Cardiac atrium fibroblast (primary cell): ENCODE results near the gene RCOR1.

DNA sequence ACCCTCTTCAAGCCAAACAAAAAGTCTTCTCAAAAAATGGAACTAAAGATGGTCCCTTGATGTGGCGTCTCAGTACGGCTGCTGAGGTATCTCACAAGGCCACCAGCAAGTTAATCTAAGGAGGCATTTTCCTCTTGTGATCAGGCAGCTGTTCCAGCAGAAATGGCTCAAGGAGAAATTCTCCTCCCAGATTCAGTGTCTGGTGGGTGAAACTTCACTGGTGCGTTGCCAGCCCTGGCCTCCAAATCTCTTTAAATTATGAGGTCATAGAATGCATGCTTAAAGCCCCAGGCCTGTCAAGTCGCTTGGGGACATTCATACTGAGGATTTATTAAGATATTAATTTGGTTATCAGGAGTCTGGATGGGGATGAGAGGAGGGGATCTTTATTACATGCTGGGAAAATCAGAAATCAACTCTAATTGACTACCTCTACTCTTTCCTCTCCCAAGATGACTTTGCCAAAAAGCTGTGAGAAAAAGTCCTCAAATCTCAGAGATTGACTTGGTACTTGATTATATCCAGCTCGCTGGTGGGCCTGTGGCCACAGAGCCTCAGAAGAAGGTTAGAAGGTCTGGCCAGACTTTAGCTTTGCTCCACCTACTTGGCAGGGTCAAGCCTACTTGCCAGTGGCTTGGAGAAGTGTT is 73.0 kb downstream of the PPP2R5C start:
- RAMPAGE, long total RNA = no peak

GRCh38 chr14:101858749-101859256 is 97.3 kb downstream of the PPP2R5C start:
- RAMPAGE, long total RNA = no peak

DNA sequence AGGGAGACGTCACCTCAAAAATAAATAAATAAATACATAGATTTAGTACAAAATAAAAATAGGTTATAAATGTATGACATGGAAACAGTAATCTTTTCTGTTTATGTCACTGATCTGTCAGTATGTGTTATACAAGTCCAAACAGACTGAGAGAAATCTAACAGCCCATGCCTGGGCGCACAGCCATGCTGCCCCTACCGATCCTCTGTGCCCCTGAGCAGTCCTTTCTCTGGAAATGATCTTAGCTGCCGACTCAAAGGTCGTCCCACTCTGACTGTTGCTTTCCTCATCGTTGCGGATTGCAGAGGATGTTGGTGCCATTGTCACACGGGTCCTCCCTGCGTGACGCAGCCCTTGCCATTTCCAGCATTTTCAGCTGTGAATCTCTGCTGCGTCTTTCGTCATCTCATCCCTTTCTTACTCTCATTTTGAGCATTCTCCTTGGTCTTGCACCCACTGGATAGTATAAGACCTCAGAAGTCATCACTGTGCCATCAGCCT is 82.9 kb upstream of the DYNC1H1 start:
- RAMPAGE, long total RNA = no peak

- RAMPAGE, long total RNA = no peak
Observed at GRCh38 chr14:101961148-101961482, 3.3 kb upstream of the DYNC1H1 start.

DNA sequence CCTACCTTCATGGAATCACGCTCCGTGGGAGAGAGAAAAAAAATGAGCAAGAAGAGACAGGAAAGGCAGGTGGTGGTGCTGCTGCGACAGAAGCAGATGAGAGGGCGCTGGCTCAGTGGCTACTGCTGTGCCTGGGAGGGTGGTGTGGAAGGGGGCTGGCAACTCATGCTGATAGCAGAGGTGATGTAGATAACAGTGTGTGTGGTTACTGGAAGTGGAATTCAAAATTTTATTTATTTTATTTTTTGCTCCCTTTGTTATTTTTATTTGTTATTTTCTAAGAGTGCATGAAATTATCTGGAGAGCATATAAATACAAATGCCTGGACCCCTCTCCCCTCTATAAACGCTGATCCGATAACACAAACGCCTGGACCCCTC is 33.5 kb downstream of the DYNC1H1 start:
- RAMPAGE, long total RNA = no peak

GRCh38 chr14:102027766-102028262 is 59.0 kb downstream of the HSP90AA1 start:
- RAMPAGE, long total RNA = no peak

GRCh38 chr14:102081464-102082307 is 5.2 kb downstream of the HSP90AA1 start:
- RAMPAGE, long total RNA = no peak

DNA sequence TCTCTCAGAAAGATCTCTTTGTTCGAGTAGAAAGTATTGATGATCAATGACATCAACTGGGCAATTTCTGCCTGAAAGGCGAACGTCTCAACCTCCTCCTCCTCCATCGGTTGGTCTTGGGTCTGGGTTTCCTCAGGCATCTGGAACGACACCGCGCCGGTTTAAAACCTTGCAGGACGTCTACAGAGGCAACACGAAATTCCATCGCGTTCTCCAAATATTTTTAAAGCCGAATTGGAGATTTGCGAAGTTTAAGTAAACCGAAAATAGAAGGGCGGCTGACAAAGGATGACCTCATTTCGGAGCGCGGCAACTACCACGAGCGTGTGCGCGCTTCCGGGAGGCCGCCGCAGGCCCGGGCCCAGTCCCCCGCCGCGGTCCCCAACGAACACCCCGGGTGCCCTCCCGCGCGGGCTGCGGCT is 594 bp downstream of the HSP90AA1 start:
- RAMPAGE, long total RNA = no peak

- RAMPAGE, long total RNA = no peak
Observed at GRCh38 chr14:102320059-102320751, 659 bp downstream of the ZNF839 start.

GRCh38 chr14:102365296-102365704 is 2.6 kb downstream of the TECPR2 start:
- RAMPAGE, long total RNA = no peak

GRCh38 chr14:102590459-102591253 is 1.8 kb upstream of the RCOR1 start:
- RAMPAGE, long total RNA = no peak

GRCh38 chr14:102592559-102592723 is at the start of gene RCOR1:
TSS of gene RCOR1 (plus strand) at chr14:102592649.
- RAMPAGE, long total RNA = no peak

- RAMPAGE, long total RNA = no peak
Observed at GRCh38 chr14:102618320-102619434, 26.2 kb downstream of the RCOR1 start.

GRCh38 chr14:102778251-102778770 is 1.1 kb downstream of the TRAF3 start:
- RAMPAGE, long total RNA = no peak

GRCh38 chr14:102882926-102883378 is 39.5 kb upstream of the AMN start:
- RAMPAGE, long total RNA = no peak

- RAMPAGE, long total RNA = no peak
Observed at GRCh38 chr14:103014414-103015344, 42.7 kb downstream of the CDC42BPB start.

DNA sequence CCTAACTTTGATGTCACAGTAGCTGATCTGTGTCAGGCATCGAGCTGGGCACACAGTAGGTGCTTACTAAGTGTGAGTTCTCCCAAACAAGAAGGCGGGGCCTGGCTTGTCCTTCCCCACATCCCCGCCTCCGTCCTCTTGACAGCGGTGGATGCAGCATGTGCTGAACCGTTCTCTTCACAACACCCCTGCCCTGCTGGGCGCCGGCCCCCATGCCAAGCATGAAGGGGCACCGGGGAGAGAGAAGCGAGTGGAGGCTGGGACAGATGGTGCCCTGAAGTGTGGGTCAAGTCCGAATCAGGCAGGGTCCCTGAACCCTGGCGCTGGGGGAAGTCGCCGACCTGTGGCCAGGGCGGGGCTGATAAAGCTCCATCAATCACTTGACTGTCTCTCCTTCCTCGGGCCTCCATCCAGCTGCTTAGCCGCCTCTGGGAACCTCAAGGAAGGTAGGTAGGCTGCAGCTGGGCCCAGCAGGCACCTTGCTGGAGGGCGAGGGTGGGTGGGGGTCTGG is 4.0 kb downstream of the EXOC3L4 start:
- RAMPAGE, long total RNA = no peak

- RAMPAGE, long total RNA = no peak
Observed at GRCh38 chr14:103100080-103100792, 5.7 kb downstream of the EXOC3L4 start.

DNA sequence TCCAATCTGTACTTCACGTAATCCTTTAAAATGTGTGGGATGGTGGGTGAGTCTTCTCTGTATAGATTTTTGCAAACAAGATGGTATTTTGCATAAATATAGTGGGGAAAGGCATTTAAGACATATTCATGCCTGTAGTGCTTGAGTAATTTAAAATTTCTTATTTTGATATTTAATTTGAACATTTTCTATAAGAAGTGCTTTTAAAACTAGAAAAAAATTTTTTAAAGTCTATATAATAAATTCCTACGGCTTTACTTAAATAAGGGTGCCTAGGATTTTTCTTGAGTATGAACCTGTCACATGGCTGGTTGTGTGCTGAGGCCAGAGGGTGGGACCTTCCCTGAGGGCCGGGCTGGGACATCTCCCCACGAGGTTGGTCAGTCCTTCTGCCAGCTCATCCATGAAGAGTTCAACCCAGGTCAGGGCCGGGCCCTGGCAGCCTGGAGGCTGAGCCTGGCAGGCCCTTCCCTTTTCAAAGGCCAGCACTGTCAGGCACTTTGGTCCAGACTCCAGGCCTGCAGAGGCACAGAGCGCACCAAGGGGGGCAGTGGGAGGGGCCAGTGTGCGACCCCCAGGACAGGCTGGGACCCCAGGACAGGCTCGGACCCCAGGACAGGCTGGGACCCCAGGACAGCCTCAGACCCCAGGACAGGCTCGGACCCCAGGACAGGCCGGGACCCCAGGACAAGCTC is 31.7 kb downstream of the TNFAIP2 start:
- RAMPAGE, long total RNA = no peak

DNA sequence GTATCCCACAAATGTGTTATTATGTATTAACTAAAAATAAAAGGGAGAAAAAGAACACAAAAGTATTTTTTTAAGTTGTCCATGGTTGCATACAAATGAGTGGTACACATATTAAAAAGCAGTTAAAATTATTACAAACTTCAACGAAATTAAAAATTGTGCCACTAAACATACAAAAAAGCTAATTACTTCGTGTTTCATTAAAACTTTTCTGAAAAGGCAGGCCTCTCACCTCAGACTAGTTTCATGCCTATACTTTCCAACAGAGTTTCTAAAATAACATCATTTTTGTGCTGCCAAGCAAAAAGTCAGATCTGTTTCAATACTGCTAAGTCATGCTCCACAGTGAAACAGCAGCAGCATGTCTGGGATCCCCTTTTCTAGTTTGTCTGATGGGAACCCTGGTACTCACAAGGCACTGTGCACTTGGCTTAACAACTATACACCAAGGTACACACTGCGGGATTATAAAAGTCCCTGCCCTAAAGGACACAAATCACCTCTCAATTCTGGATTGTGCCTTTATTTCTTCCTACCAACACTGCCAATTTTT is 2.0 kb upstream of the EIF5 start:
- RAMPAGE, long total RNA = no peak